Thoracic aorta endothelial cell (primary cell): ENCODE measurements around the genes SP4 and MALSU1.

DNA sequence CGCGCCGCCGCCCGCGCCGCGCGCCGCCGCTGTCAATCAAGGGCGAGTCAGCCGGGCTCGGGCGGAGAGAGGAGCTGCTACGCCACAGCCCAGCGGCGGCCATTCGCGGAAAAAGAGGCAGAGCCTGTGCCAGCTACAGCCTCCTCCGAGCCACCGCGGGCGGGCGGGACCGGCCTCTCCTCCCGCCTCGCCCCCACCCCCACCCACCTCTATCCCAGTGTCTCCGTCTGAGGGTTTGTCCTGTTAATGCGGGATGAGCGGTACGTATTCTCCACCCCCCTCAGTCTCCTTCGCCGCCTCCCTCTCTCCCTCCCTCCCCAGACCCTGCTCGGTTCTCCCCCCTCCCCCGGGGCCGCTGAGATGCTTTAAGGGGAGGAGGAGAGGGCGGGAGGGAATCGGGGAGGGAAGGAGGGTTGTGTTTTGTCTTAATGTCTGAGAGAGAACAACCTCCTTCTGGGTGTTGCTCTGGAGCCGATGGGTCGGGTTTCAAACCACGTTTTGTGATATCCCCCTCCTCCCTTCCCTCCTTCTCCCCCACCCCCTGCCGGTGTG lies at the start of gene SP4:
Gene SP4 (plus strand): TSS at position 85 of the 552 bp plus-strand sequence.
- CAGE, long polyA plus RNA: no peak

GRCh38 chr7:21429408-21430557 lies 1.9 kb downstream of the SP4 start:
- CAGE, long polyA plus RNA: no peak

GRCh38 chr7:21850865-21851383 lies 94.8 kb downstream of the CDCA7L start:
- CAGE, long polyA plus RNA: no peak

DNA sequence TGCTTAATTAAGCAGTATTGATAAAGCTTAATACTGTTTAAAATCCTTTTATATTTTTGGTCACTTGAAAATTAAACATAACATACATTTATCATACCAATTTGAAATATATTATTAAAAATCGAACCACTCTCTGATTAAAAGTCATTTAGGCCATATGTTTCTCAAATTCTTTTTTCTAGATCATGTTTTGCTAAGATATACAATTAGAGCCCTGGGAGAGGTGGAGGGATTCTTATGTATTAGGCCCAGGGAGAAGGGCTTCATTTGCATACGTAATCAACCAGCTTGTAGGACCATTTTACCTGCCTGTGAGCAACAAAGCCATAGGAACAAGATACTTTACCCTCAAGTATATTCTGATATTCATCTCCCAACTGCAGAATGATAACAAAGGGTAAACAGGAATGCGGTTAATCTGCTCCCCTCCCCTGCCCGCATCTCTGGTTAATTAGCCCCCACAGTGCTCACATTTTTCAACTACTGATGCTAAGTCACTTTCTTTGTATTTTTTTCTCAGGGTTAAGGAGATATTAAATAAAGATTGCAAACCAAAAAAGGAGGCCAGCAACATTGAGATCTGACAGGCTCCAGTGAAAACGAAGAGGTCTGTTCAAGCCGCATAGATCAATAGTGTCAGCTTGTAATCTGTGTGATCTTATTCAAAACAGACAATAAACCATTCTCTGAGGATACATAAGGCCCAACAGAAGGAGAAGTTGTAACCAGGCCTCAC lies 203.5 kb downstream of the RAPGEF5 start:
- CAGE, long polyA plus RNA: no peak

- CAGE, long polyA plus RNA: no peak
Observed at GRCh38 chr7:22220748-22221459, 136.1 kb downstream of the RAPGEF5 start.

DNA sequence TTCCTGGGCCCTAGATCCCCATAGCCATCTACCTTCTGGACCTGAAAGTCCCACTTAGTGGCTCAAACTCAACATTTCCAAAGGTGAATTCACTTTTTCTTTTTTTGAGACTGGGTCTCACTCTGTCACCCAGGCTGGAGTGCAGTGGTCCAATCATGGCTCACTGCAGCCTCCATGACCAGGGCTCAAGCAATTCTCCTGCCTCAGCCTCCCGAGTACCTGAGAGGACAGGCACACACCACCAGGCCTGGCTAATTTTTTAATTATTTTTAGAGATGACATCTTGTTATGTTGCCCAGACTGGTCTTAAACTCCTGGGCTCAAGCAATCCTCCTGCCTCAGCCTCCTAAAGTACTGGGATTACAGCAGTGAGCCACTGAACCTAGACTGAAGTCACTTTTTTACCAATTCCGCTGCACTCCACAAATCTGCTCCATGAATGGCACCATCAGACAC lies 82.7 kb downstream of the RAPGEF5 start:
- CAGE, long polyA plus RNA: no peak

GRCh38 chr7:22287921-22288220 lies 69.1 kb downstream of the RAPGEF5 start:
- CAGE, long polyA plus RNA: no peak

DNA sequence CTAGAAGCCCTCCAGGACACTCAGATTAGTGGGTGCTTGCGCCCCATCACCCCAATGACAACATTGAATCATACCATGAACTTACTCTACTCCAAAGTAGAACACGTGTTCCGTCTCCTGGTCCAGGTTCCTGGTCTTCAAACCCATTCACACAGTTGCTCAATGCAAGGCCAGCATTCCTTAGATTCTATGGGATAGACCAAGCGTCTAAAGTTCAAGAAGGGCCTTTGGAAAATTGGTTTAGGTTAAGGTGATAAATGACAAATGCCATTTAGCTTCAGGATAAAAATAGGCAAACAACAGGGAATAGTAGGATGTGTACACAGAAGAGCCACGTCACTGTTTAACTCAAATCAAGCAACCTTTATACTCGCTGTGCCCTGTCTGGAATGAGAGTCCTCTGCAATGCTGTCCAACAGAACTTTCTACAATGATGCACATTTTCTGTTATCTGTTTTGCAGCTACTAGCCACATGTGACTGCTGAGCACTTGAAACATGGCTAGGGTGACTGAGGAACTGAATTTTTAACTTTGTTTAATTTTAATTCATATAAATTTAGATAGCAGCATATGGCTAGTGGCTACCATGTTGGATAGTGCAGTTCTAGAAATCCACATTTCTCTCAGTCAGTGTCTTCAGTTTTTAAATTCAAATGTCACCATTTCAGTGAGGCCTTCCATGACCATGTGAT lies 2.4 kb upstream of the RAPGEF5 start:
- CAGE, long polyA plus RNA: no peak

GRCh38 chr7:22577983-22578852 lies 78.2 kb upstream of the STEAP1B start:
- CAGE, long polyA plus RNA: no peak

- CAGE, long polyA plus RNA: no peak
Observed at GRCh38 chr7:22725248-22726105, 1.5 kb upstream of the IL6 start.

DNA sequence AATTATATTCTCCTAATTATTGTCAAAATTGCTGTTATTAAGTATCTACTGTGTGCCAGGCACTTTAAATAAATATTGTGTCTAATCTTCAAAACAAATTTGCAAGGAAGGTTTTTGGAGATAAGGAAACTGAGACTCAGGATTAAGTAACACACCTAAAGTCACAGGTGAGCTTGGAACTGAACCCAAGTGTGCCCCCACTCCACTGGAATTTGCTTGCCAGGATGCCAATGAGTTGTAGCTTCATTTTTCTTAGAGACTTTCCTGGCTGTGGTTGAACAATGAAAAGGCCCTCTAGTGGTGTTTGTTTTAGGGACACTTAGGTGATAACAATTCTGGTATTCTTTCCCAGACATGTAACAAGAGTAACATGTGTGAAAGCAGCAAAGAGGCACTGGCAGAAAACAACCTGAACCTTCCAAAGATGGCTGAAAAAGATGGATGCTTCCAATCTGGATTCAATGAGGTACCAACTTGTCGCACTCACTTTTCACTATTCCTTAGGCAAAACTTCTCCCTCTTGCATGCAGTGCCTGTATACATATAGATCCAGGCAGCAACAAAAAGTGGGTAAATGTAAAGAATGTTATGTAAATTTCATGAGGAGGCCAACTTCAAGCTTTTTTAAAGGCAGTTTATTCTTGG lies 1.5 kb downstream of the IL6 start:
- CAGE, long polyA plus RNA: no peak

DNA sequence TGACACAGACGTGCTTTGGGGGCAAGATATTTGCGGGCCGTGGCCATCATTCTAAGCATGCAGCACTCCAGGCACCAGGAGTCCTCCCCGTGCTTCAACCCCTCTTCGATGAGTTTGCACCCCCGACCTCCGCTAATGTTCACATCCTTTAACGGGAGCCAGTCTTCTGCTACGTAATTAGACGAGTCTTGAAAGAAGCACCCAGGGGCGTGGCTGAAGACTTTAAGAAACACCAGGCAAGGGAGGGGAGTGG lies 30.9 kb upstream of the TOMM7 start:
- CAGE, long polyA plus RNA: no peak

DNA sequence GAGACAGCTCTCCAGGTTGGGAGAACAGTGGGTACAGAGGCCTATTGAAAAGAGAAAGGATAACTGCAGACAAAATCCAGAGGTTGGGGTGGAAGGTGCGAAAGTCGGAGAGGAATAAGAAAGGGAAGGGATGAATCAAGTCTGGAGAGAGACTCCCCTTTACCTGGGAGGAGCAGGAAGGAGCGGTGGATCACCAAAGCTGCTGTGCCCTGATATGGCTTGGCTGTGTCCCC lies 56.8 kb upstream of the TOMM7 start:
- CAGE, long polyA plus RNA: no peak

GRCh38 chr7:23011275-23011899 lies 2.5 kb downstream of the HYCC1 start:
- CAGE, long polyA plus RNA: no peak

DNA sequence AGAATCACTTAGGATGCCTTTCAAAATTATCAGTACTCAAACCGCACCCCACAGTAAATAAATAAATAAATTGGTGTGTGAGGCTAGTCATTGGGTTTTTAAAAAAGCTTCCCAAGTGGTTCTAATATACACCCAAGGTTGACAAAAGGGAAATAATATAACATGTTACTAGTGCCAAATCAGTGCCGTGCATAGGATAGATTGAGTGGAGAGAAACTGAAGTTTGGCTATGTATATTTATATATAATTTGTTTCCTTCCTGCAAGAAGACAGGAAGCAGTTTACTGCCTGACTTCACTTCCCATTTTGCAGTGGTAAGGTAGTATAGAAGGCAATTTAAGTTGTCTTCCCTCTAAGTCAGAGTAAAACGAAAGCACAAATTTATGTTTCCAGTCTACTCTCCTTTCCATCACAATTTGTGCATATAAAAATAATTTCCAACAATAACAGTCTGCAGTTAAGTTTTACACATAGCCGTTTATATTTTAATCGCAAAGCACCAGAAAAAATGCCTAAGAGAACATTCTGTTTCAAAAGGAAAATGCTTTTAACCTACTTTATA lies 3.4 kb upstream of the HYCC1 start:
- CAGE, long polyA plus RNA: no peak

GRCh38 chr7:23190614-23191637 lies 9.1 kb downstream of the NUP42 start:
- CAGE, long polyA plus RNA: no peak

- CAGE, long polyA plus RNA: no peak
Observed at GRCh38 chr7:23299025-23300360, at the start of gene MALSU1. TSS of gene MALSU1 (plus strand) at chr7:23299339.

- CAGE, long polyA plus RNA: no peak
Observed at GRCh38 chr7:23472781-23473856, 2.8 kb upstream of the IGF2BP3 start.

DNA sequence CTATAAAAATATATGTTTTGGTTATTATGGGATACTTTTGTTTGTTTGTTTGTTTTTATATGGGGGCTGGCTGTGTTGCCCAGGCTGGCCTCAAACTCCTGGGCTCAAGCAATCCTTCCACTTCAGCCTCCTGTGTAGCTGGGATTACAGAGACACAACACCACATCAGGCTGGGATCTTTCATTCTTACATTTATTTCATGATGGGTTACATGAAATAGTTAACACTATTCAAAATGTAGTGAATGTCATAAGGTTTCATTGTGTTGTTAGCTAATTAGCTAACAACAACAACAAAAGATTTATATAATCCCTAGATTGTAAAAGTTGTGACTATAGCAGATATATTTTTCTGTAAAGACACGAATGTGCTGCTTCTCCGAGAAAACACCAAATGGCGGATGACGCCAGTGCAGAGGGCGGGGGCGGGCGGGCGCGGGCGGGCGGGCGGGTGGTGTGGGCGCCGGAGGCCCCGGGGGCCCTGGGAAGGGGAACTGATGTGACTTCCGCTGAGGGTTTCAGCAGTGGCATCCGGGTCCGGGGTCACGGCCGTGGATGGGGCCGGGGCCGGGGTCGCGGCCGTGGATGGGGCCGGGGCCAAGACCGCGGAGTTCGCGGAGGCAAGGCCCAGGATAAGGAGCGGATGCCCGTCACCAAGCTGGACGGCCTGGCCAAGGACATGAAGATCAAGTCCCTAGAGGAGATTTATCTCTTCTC lies 19.9 kb upstream of the IGF2BP3 start:
- CAGE, long polyA plus RNA: no peak

GRCh38 chr7:24623537-24624262 lies 50.4 kb downstream of the PALS2 start:
- CAGE, long polyA plus RNA: no peak